Neural progenitor cell (in vitro differentiated cells): Measurements from ENCODE around the genes CLCNKA and FBXO42.

DNA sequence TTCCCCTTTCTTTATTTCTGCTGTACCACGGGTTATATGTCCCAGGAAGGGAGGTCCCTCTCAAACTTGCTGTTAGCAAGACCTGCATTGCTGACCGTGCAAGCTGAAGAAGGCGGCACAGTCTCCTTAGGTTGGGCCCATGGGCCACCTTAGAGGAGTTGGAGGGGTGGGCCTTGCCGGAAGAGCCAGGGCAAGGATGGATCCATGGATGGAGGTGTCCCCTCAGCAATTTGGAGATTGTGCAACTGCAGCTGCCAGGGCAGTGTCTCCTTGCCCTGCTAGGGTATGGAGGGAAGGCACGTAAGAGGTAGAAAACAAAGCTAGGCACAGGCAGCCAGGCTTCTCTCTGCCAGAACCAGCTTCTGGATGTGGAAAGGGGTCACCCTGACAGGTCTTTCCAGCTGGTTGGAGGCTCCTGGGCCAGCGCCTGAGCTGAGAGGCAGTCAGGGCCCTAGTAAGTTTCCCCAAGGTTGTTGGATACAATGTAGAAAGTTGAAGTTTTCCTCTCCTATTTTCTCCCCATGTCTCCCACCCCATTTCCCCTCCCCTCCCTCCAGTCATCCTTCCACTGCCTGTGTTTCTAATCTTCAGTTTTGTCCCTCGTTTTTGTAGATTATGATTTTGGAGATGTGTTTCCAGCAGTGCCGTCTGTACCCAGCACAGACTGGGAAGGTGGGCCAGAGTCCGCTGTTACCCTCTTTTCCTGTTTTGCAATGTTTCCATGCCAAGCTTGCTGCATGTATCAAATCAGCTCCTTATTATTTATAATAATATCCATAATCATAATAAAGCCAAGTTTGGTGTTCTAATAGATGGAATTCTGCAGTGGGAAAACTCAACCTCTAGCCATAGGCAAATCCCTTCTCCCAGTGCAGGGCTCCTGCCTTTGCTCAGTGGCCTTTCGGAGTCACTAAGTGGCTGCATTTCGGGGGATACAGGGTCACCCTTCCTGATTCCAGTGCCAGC lies 15.1 kb upstream of the SLC25A34 start:
- RAMPAGE, long total RNA = no peak

DNA sequence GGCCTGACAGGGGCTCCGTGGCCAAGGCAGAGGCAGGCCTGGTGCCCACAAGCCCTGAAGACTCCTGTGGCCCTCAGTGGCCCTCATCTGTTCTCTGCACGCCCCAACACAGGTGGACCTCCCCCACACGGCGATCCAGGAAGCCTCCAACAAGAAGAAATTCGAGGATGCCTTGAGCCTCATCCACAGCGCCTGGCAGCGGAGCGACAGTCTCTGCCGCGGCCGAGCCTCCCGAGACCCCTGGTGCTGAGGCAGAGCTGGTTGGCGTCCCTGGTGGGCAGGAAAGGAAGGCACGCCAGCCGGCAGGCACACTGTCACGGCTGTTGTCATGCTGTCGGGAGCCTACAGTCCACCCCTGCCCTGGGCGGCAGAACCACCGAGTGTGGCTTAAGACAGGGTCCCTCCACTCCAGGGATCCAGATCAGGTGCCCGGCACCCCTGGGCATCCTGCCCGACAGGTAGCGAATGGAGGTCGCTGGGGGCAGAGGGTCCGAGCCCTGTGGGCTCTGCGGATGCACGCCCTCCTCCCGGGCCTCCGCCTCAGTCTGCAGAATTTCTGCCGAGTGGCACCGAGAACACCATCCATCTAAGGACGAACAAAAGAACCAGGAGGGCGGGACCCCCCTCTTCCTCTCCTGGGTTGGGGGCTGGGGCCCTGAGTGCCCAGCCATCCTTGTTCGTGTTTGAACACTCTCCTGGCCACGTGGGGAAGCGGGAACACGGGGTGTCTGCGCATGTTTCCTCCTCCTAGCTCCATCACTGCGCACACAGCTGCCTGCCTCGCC lies 2.2 kb upstream of the SLC25A34 start:
- RAMPAGE, long total RNA = no peak

DNA sequence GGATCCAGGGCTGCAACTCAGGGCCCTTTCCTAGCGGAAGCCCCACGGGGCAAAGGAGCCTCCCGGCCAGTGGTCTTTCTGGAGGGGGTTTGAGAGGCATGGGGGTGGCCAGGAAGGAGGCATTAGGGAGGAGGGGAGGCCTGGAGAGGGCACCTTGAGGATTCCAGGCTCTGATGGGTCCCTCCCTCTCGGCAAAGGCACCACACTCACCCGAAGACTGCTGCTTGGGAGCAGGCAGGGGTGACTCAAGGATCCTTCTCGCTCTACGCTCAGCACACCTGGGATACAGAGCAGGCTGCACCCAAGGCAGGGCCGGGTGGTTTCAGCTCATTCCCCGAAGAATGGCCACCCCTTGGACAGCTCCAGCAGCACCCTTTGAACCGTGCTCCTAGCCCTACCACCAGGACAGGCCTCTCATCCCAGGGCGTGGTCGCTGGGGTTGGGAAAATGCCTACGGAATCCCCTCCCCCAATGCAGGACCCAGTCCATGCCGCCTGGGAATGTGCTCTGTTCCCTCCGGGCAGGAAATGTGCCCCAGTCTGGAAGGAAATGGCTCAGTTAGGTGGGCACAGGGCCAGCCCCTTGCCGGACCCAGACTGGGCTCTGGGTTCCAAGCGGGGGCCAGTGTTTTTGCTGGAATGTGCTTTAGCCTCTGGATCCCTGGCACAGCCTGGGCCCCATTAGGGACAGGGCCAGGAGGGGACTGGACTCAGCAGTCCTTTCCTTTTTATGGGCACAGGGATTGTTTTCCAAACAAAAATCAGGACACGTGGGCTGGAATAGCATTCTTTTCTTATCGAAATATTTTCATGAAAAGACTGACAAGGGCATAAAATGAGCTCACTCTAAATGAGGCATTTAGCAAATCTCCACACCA lies 7.2 kb downstream of the TMEM82 start:
- RAMPAGE, long total RNA = no peak

DNA sequence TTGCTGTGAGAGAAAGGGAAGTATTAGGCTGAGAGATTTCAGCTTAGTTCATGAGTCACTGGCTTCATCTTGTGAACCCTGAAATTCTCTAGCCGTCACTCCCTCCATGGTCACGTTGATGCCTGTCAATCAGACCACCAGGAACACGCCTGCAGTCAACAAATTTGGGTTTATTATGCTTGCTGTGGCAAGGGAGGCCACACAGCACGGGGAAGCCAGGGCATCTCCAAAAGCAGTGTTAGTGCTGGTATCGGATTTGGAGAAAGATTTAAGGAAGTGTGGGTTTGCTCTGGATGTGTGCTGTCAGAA lies 18.7 kb downstream of the UQCRHL start:
- RAMPAGE, long total RNA = no peak

DNA sequence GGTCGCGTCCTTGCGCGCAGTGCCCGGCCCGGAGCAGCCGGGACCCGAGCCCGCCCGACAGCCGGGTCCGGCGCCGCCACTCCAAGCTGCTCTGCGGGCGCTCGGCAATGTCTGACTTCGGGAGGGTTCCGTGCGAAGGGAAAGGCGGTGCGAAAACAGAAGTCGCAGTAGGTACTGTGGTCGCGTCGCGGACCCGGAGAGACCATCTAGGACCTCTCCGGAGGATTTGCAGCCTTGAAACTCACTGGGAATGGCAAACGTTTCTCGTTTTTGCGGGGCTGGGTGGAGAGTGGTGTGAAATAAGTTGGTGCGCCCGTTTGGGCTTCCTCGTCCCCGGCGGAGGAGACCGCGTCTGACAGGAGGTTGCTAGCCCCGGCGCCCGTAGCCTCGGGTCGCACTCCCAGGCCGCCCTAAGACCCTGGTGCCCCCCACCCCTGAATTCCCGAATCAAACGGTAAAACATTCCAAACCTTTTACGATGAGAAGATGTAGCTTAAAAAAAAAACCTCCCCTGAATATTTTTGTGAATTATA lies 1.1 kb downstream of the SPEN start:
- RAMPAGE, long total RNA = no peak

- RAMPAGE, long total RNA = no peak
Measured at GRCh38 chr1:15849027-15849219, 1.4 kb downstream of the SPEN start.

GRCh38 chr1:15849220-15850397 lies 2.1 kb downstream of the SPEN start:
- RAMPAGE, long total RNA = no peak

DNA sequence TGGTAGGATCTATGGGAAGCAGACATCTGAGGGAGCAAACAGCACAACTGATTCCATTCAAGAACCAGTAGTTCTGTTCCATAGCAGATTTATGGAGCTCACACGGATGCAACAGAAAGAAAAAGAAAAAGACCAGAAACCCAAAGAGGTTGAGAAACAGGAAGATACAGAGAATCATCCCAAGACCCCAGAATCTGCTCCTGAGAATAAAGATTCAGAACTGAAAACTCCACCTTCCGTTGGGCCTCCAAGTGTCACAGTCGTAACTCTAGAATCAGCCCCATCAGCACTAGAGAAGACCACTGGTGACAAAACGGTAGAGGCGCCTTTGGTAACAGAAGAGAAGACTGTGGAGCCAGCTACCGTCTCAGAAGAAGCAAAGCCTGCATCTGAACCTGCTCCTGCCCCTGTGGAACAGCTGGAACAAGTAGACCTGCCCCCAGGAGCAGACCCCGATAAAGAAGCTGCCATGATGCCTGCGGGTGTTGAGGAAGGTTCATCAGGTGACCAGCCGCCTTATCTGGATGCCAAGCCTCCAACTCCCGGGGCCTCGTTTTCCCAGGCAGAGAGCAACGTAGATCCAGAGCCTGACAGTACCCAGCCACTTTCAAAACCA lies 44.9 kb downstream of the ZBTB17 start:
- RAMPAGE, long total RNA = no peak

DNA sequence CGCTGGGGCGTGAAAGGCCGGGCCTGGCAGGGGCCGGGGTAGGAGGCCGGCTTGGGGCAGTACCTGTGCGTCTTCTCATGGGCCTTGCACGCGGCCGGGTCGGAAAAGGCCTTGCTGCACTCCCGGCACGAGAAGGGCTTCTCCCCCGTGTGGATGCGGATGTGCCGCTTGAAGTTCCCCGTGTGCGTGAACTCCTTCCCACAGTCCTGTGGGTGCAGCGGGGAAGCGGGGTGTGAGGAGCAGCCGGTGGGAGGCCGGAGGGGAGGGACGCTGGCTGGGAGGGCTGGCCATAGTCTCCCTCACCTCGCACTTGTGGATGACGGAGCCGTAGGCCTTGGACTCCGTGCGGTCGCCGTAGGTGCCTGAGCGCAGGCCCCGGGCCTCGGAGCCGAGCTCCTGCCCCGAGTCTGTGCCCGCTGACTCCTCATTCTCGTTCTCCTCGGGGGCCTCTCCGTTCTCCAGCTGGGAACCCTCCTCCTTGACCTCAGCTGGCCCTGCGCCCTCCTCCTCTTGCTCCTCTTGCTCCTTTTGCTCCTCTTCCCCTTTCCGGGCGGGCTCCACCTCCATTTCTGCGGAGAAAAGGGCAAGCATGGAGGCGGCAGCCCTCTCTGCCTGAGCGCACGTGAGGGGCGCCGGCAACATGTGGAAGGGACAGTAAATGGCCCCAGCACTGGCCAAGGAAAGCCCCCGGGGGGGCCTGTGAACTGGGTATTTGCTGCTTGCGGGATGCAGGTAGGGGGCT lies 31.1 kb downstream of the ZBTB17 start:
- RAMPAGE, long total RNA = no peak

GRCh38 chr1:15962258-15962603 lies 13.7 kb downstream of the ZBTB17 start:
- RAMPAGE, long total RNA = no peak

GRCh38 chr1:16012584-16013684 lies 4.9 kb downstream of the HSPB7 start:
- RAMPAGE, long total RNA = no peak

GRCh38 chr1:16021682-16022270 lies at the start of gene CLCNKA:
Gene CLCNKA, plus strand, starts transcription at chr1:16022036.
- RAMPAGE, long total RNA = no peak

DNA sequence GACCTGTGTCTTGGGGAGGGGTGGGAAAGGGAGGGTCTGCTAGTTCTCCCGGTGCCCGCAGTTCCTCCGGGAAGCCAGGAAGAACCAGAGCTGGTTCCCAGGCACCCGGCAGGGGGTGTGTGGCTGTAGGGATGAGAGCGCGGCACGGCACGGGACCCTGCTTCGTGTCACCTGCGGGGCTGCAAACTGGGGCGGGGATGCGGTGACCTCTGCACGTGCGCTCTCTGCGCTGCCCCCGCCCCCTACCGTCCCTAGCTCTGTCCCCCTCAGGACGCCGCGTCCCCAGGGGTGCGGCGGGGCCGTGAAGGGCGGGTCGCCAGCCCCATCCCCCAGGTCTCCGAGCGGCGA lies 461 bp downstream of the FAM131C start:
- RAMPAGE, long total RNA = no peak

DNA sequence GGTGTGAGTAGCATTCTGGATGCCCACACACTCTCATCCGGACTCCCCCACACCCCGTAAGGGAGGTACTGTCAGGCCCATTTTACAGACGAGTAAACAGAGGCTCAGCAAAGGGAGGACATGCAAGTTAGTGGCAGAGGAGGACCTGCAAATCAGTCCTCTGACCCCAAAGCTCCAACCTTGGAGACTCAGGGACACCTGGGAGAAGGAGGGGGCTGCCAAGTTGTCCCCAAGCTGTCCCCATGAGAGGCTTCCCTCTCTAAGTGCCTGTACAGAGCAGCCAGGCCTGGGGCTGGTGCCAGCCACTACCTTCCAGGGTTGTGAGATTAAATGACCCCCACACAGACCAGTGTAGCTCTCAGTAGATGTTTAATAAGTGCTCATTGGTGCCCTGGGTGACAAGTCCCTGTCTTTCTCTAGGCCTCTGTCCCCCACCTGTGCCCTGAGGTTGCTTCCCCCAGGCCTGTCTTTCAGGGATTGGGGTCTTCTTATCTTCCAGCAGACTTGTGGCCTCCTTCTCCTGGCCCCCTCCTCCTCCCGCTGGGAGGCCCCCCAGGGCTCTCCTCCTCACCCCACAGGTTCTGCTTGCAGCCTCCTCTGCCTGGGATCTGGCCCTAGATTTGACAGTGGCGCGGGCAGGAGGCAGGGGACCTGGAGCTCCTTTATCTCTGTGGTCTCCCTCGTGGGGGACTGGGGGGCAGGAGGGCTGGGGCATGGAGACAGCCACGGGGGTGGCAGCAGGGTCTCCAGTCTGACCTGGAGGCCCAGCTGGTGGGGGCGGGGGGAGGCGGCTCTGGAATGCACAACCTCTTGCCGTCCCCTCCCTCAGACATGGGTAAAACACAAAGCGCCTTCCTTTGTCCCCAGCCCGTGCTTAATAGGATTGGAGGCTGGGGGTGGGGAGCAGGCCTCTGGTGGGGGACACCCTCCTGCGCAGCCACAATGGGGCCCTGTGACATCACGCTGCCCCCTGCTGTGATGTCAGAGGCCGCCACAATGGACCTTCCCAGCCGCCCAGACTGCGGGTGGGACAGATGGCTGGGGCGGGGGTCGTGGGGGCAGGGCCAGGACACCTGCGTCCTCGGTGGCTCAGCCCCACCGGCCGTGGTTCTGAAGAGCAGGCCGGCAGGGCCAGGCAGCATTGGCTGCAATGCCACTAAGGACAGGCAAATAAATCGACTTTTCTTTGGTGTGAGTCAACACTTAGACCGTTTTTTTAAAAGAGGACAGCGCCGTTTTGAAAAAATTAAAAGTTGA lies 40.2 kb downstream of the EPHA2 start:
- RAMPAGE, long total RNA = no peak

DNA sequence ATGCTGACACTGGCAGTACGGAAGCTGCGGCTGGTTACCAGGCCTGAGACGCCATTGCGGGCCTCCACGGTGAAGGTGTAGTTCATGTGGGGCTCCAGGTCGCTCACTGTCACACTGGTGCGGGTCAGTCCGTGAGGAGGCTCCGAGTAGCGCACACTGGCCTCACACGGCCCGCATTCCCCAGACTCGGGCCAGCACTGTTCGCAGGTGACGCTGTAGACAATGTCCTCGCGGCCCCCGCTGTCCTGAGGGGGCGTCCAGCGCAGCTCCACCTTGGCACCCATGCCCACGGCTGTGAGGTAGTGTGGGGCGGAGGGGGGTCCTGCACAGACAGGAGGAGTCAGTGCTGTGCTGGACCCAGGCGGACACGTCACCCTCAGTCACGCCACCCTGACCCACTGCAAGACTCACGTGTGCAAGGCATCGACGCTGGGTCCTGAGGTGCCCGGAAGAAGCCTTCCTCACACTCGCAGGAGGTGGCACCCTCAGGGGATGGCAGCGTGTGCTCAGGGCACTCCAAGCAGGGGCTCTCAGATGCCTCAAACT lies 17.9 kb downstream of the EPHA2 start:
- RAMPAGE, long total RNA = no peak

- RAMPAGE, long total RNA = no peak
Measured at GRCh38 chr1:16188407-16188750, 24.1 kb downstream of the ARHGEF19 start.

- RAMPAGE, long total RNA = no peak
Measured at GRCh38 chr1:16248380-16249174, 11.6 kb upstream of the CPLANE2 start.

GRCh38 chr1:16351779-16352750 lies at the start of gene FBXO42:
Gene FBXO42, minus strand, starts transcription at chr1:16352480.
- RAMPAGE, long total RNA = no peak

- RAMPAGE, long total RNA = no peak
Measured at GRCh38 chr1:16430601-16430962, 6.6 kb downstream of the SPATA21 start.

- RAMPAGE, long total RNA = no peak
Measured at GRCh38 chr1:16459197-16460438, 19.1 kb downstream of the NECAP2 start.